Umbilical cord (tissue), 2 donors: ENCODE data around the genes B4GALNT2, FAM117A and DLX4.

DNA sequence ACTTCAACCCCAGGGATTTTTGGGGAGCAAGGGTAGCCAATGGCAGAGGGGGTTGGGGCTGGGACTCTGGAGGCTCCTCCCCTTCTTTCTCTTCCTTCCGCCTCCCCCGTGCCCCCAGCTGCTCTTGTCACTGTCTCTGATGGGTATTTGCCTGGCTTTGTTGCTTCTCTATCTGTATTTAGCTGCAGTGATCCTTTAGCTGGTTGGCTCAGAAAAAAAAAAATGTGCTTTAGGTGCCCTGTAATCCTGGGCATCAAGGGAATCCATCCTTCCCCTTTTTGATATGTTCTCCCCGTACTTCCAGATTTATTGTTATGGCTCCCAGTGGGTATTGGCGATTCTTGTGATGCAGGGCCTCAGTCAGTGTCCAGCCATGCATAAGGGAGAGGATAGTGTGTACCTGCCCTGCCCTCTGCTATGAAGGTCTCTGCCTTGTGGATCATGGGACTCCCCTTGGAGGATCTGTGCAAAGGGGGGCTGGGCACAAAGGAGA lies 16.5 kb downstream of the SNF8 start:
- RAMPAGE, long total RNA: no peak

DNA sequence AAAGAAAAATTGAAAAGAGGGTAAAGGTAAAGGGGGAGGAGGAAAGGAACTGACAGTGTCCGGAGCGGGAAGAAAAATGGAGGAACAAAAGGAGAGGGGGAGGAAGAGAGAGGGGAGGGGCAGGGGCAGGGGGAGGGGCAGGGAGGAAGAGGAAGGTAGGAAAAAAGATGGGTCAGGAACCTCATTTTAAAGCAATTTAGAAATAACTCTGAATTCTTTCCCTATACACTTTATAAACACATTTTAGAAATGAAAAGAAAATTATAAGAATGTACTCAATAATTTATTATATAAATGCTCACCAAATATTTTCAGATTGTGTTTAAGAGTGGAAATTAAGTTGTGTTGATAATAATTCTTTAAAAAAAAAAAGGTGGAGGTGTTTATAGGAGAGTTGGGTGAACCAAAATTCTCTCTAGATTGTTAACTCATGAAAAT lies 6.1 kb upstream of the IGF2BP1 start:
- RAMPAGE, long total RNA: no peak

DNA sequence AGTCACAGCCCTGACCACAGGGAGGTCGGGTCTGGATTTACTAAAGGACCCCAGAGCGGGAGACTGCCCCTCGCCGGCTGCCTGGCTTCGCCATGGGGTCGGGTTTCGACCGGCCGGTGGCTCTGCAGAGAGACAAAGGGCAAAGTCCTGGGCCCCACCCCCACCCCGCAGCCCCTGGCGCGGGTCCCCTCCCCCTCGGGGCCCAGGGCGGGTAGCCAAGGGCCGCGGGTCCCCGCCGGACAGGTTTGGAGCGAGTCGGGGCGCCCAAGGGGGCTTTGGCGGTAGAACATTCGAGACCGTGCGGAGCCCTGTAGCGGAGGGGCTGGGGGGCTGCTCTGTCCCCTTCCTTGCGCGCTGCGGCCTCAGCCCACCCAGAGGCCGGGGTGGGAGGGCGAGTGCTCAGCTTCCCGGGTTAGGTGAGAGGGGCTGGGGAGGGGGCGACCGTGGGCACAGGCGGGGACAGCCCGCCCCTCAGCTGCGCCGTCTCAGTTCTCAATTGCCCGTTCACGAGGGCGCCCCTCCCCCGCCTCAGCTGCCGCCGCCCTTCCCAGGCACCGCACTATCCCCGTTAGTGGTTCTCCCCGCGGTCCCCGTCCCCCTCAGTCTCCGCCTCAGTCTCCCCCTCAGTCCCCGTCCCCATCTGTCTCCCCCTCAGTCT lies 16.6 kb downstream of the IGF2BP1 start:
- RAMPAGE, long total RNA: no peak

DNA sequence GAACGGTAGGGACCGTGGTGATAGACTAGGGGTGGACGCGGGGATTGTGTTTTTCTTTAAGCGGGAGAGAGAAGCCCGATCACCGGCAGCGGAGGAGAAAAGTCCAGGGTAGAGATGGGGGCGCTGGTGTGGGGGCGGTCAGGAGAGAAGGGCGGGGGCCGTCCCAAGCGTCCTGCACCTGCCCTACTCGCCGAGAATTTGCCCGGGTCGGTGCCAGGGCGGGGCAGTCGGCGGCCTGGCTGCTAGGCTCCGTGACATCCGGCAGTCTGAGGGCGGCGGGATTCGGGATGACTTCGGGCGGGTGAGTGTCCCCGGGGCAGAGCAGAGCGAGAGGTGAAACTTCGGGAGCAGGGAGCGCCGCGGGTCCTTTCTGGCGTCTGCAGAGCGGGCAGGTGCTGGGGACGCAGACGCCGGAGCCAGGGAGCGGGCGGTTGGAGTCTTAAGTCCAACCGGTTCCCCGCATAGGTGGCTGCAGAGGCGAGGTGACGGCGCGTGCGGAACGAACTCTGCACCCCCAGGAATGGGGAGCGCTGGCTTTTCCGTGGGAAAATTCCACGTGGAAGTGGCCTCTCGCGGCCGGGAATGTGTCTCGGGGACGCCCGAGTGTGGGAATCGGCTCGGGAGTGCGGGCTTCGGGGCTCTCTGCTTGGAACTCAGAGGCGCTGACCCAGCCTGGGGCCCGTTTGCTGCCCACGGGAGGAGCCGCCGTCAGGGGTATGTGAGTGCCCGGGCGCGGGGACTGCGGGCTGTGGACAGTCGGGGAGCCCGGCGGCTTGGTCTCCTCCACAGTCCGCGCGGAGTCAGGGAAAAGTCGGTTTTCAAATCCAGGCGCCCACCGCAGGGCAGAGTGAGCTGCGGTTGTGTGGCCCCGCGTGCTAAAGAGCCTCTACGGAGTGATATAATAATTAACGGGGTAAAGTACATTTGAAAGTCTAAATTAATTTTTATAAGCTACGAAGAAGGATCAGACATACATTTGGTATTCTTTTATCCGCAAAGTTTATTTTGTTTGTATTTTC lies at the start of gene B4GALNT2:
B4GALNT2 (plus strand) TSS at position 264 of the 1,019 bp plus-strand sequence.
- RAMPAGE, long total RNA: no peak

GRCh38 chr17:49369737-49370261 lies 7.7 kb upstream of the ZNF652 start:
- RAMPAGE, long total RNA: no peak

GRCh38 chr17:49498084-49498254 lies 2.9 kb downstream of the NGFR start:
- RAMPAGE, long total RNA: no peak

DNA sequence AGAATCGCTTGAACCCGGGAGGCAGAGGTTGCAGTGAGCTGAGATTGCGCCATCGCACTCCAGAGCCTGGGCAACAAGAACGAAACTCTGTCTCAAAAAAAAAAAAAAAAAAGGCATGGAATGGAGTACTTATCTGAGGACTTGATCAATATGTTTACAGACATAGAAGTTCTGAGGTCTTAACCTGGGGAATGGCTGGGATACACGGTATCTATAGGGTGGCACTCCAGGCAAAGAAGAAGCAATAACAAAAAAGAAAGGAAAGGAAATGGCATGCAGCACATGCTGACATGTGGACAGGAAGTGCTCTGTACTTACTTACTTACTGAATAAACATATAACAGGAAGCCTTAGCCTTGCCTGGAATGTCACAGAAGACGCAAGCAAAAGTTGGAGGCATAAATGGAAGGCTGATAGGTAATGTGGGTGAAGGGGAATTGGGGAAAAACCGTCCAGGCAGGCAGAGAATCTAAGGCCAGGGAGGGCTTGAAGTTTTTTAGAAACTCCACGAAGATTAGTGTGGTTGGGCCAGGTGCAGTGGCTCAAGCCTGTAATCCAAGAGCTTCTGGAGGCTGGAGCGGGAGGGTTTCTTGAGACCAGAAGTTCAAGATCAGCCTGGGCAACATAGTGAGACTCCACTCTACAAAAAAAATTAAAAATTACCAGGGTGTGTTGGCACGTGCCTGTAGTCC lies 10.1 kb upstream of the SPOP start:
- RAMPAGE, long total RNA: no peak

- RAMPAGE, long total RNA: no peak
Observed at GRCh38 chr17:49691026-49692259, 13.5 kb upstream of the SPOP start.

DNA sequence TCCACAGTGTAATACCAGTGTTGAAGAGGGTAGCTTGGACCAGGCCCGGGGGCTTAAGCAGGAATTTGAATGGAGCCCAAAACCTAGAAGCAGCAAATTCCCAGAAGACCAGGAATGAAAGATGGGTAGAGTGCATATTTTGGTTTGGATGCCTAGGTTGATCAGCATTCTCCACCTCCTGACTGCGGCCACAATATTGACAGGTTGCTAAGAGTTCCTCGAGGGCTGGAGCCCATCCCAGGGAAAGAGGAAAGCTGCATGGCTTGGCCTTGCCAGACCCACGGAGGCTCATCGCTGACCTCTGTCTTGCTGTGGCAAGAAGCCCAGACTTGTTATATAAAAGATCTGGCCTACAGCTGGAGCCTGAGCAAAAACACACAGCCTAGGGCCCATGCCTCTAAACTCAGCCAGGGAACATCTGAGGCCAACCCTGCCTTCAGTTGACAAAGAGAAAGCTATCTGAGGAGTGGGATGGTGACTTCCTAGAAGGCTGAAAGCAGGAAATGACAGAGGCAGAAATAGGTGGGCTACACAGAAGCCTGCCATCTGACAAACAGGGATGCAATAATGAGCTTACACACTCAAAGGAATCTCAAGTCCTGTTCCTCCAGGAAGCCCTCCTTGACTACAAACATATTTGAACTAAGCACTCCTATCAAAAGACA lies 22.4 kb upstream of the SLC35B1 start:
- RAMPAGE, long total RNA: no peak

DNA sequence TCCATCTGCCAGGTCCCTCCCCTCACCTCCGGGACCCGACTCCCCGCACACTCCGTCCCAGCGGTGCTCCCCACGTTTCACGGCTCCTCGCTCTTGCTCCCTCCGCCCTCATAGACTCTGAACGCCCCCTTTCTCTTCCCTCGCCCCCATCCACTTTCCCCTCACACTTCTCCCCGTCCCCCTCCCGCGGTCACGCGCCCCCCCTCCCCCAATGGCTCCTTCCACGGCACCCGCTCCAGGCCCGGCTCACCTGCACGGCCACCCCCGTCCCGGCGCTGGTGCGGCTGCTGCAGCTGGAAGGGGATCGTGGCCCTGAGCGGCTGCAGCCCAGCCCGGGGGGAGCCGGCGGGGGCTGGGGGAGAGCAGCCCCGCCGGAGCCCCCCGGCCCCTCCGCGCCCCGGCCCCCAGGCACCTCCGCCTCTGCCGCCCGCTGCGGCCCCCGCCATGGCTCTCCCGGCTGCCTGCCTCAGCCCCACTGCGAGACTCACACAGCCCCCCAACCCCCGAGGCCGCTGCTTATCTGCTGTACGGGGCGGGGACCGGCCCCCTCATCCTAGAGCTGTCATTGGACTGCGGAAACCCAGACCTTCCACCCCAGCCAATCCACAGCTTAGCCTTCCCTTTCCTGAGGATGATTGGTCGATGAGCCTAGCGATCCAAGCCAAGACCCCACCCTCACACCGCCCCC lies at the start of gene FAM117A:
FAM117A (minus strand) TSS at position 490 of the 688 bp plus-strand sequence.
- RAMPAGE, long total RNA: no peak

GRCh38 chr17:49764330-49764820 lies 444 bp upstream of the FAM117A start:
- RAMPAGE, long total RNA: no peak

DNA sequence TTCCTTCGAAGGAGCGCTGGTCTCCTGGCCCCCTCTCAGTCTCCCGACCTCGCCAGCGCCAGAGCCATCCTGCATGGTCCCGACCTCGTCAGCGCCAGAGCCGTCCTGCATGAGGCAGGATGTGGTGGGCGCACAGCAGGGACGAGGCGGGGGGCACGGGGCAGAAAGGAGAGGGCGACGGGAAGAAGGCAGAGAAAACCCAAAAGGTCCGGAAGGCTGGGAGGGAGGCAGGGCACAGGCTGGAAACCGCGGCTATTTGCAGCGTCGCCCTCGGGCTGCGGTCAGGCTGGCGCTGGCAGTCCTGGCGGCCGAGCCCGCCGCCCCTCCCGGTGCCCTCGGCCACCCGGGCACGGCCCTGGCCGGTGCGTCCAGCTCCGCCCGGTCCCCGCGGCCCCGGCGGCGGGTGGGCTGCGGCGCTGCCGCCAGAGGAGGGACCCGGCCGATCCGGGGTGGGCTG lies 3.0 kb upstream of the TAC4 start:
- RAMPAGE, long total RNA: no peak

- RAMPAGE, long total RNA: no peak
Observed at GRCh38 chr17:49894700-49895537, 47.0 kb upstream of the TAC4 start.

DNA sequence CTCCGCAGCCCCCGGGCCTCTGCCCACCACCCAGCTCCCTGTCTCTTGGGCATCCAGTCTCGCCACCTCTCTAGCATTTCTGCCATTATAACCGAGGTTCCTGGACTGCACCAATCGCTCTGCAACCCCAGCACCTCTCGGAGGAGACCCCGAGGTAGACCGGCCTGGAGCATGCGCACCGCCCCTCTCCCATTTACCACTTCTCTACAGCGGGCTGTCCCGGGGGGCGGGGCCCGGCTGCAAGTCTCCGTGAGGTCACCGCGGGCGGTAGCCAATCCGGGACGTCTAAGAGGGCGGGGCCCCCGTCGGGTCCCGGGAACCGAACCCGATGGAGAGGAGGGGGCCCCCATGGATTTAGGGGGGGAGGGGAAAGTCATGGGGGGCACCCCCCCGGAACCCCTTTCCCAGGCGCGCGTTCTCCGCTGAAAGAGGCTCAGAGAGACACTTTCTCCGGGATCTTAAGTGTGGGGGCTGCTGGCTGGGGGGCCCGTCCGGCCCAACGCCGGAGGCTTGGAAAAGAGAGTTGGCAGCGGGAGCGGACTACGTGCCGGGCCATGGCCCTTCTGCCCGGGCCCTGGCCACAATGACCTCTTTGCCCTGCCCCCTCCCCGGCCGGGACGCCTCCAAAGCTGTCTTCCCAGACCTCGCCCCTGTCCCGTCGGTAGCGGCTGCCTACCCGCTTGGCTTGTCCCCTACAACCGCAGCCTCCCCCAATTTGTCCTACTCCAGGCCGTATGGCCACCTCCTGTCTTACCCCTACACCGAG lies at the start of gene DLX4:
DLX4 (plus strand) TSS at position 305 of the 766 bp plus-strand sequence.
- RAMPAGE, long total RNA: no peak

GRCh38 chr17:50053019-50053799 lies 2.7 kb upstream of the ITGA3 start:
- RAMPAGE, long total RNA: no peak

DNA sequence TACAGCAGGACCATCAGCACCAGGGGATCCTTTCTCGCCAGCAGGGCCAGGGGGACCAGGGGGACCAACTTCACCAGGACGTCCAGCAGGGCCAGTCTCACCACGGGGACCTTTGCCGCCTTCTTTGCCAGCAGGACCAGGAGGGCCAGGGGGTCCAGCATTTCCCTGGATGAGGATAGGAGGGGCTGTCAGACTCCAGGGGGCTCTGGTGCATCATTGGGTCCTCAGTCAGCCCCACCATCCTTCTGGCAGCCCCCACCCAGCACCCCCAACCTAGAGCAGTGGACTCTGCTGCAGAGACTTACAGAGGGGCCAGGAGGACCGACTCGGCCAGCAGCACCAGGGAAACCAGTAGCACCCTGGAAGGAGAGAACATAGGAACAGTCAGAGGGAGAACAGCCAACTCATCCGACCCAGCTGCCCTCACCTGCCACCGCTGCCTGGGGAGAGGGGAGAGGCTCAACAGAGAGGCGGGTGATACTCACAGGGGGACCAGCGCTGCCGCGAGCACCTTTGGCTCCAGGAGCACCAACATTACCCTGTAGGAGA lies 12.0 kb downstream of the COL1A1 start:
- RAMPAGE, long total RNA: no peak

DNA sequence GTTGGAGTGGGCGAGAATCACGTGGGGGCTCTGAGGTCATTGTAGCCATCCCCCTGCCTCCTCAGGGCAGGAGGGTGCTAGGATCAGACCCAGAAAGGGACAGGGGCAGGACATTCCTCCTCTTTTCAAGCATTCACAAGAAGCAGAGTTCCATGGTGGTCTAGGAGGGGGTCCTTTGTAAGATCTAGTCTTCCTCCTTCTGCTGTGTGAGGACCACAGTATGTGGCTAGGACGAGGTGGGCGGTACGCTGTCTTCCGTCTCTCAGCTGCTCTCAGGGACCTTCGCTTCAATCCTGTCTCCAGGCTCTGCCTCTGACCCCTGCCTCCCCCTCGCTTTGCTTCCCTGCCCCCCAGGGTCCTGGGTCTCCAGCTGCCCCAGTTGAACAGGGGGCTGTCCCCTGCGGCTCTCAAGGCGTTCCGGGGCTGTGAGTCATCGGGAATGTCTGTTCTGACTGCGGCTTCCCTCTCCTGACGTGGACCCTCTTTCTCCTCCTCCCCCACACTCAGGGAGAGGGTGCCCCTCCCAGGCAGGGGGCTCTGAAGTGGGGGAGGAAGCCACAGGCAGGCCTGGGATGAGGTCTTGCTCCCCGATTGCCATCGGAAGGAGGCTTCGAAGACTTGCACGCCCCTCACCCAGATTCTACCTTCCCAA lies 8.8 kb upstream of the COL1A1 start:
- RAMPAGE, long total RNA: no peak

DNA sequence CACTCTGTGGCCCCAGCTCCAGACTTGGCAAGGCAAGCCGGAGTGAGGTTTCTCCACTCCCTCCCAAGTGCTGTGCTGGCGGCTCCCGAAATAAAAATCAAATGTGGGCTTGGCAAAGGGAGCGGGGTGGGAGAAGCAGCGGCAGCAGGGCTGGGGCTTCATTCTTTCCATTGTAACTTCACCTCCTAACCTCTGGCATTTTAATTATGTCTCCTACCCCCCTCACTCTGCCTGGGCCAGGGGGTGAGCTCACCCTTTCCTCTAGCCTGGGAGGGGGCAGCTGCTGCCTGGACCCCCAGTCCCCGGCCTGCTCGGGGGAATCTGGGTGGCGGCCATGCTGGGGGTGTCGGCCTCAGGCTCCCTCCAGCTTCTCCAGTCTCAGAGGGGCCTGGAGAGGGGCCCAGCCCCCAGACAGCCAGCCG lies 14.5 kb upstream of the TMEM92 start:
- RAMPAGE, long total RNA: no peak

DNA sequence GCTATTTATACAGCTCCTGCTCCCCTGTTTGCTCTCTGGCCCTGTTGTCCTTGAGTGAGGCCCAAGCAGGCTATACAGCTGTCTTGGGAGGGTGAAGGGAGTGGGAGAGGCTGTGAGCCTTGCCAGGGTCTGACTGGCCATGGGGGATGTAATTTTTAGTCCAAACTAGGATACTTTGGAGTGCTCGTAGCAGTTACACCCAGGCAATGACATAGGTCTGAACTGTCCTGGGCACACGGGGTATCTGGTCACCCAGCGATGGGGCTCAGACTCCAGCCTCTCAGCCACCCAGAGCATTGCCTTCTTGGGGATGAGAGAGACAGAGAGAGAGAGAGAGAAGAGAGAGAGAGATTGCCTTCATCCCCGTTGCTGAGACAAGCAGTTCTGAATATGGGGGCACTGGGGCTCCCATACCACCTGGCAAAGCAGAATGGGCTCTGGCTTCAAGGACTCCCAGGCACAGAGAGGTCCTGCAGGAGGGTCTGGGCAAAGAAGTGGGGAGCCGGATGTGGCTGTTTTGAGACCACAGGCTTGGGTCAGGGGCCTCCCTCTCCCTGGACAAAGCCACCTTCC lies 10.8 kb upstream of the TMEM92 start:
- RAMPAGE, long total RNA: no peak

DNA sequence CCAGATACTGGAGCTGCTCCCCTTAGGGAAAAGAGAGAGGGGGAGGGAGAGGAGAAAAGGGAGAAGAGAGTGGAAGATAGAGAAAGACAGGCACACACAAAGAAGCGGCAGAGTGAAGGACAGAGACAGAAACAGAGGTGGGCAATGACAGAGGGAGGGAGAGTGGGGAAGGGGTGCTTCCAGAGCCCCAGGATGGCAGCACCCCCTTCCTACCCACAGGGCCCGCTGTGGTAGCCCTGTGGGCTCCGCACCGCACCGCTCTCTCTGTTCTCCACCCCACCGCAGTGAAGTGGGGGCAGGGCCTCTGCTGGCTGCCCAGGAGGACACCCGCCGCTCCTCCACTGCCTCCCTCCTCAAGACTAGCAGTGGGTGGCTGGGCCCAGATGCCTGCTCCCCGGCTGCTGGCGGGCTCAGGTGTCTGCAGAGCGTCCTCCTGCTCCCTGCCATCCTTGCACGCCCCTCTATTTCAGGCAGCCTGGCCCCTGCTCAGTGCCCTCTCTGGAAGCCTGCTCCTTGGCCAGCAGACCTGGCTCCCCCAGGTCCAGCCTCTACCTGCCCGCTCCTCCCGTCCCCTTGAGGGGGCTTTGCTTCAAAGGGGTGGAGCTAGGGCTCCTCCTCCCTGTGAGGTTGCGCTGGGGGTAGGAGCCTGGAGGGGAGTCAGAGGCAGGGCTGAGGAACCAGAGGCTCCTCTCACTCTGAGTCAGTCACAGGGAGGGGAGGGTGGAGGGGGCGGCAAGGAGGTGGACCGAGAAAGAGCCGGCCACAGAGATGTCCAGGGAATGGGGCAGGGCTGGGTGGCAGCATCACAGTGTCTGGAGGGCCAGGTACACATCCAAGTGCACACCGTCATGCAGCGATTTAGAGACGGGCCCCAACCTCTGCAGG lies 10.0 kb upstream of the TMEM92 start:
- RAMPAGE, long total RNA: no peak